ENCODE measurements around a stretch of chr16.

DNA sequence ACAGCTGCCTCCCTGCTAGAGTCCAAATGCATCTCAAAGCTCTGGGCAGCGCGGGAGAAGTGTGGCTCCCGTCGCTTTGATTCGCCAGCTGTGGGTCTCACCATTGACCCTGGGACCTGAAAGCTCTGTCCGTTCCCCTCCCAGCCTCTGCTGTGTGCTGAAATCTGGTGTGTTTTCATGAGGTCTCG is 13.2 kb downstream of the CRISPLD2 start:
- PRO-cap, result no peak

DNA sequence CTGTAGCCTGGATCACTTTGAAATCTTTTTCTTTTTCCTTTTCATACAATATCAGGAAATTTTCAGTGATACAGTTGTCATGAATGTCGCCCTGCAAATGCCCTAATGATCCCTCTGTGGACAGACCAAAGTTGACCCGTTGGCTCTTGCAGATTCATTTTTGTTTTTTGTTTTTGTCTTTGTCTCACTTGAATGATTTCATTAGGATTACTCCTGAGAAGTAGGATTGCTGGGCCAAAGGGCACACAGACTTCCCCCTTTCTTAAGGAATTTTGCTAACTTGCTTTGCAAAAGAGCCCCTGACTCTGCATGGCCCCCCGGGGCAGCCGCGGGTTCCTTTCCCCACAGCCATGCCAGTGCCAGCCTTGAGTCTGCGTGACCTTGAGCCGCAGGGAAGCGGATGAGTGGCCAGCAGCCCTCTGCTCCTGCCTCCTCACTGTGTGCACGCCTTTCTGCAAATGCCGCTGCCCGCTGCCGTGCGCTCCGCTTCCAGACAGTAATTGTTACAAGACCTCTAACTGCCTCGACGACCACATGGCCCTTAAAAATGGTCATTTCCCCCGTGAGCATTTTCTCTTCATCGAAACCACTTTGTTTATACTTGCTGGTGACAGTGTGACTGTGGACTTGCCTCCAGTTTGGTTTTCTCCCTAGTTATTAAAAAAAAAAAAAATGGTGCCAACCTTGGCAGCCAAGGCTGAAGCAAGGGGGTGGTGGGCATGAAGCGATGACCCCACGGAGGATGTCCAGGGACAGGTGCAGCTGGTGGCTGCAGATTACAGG is 28.2 kb downstream of the CRISPLD2 start:
- PRO-cap, result no peak

- PRO-cap, result no peak
These were observed 43.6 kb downstream of the CRISPLD2 start for GRCh38 chr16:84863393-84863865.

DNA sequence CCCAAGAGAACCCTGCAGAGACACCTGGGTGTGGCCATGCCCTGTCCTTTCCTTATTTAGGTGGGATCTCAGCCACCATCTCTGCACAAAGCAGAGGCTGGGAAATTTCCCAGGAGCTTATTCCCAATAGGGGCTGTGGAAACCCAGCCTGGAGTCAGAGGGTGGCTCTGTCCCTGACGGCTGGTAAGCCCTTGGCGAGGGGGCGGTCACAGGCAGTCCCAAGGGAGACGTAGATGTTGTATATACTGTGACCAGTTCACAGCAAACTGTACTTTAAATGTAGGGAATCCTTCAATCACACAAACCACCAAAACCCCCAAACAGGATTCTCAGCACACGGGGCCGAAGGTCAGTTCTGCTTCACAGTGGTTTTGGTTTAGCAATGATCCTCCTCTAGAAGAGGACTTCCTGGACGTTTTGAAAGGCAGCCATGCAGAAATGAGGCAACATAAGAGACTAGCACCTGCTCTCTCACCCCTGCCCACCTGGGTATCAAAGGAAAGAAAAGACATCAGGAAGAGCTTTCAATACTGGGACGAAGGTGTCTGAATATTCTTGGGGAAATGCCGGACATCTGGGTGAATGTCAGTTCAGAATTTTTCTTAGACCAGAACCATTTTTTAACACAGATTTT is 74.0 kb downstream of the CRISPLD2 start:
- PRO-cap, result no peak

DNA sequence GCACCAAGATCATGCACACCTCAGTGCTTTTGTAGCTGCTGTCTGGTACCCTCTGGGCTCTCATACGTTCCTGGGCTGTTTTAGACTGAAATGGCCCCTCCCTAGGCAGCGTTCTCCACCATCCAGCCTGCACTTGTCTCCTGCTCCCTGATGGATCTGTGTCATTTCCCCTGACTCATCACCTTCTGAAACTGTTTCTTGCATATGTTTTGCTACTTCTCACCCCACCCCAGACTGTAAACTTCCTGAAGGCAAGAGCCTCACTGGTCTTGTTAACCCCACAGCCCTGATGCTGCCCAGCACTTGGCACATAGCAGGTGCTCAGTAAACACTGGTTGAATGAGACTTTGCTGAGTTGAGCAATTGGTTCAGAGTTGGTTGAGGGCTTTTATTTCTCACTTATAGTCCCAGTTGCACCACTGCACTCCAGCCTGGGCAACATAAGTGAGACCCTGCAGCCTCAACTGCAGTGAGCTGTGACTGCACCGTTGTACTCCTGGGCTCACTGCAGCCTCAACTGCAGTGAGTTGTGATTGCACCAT is 78.7 kb downstream of the CRISPLD2 start:
- PRO-cap, result no peak

- PRO-cap, result no peak
These were observed 86.7 kb downstream of the ZDHHC7 start for GRCh38 chr16:84924405-84925203.

- PRO-cap, result no peak
These were observed 19.5 kb downstream of the CIBAR2 start for GRCh38 chr16:85092543-85093306.

GRCh38 chr16:85305923-85306744 is 193.9 kb upstream of the CIBAR2 start:
- PRO-cap, result bidirectional peak, plus-strand start at chr16:85306451, minus-strand start at chr16:85306255

- PRO-cap, result no peak
These were observed 199.5 kb upstream of the CIBAR2 start for GRCh38 chr16:85311849-85312048.

DNA sequence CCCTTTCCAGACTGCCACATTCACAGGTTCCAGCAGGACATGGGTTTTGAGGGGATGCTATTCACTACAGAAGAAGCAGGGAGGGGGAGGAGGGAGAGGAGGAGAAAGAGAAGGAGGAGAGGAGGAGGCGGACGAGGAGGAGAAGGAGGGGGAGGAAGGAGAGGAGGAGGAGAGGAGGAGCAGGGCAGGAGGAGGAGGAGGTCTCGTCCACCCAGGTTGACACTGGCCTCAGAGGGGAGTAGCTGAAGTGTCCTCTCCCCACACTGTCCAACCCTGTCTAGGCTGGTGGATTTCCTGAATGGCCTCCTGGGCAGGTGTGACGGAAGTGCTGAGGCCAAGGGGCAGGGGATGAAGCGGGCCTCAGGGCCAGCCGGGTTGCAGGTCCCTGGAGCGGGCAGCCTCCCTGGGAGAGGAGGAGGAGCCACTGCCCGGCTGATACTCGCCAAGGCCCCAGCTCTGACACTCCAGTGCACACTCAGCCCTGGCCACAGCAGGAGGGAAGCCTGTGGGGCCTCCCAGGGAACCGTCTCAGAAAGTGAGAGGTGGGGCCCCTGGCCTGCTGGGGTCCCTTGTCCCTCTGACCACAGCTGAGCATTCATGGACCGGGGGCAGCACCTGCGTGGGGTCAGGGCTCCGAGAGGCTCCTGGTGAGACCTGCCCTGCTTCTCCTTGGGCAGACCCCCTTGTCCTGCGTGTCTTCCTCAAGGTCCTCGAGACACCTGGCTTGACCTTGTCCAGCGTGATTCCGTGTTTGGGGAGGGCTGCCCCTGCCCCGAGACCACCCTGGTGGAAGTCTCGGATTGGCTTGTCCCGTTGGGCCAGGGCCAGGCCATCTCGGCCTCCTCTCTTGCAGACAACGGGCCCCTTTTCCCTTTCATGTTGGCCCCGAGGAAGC is 200.6 kb upstream of the CIBAR2 start:
- PRO-cap, result no peak

DNA sequence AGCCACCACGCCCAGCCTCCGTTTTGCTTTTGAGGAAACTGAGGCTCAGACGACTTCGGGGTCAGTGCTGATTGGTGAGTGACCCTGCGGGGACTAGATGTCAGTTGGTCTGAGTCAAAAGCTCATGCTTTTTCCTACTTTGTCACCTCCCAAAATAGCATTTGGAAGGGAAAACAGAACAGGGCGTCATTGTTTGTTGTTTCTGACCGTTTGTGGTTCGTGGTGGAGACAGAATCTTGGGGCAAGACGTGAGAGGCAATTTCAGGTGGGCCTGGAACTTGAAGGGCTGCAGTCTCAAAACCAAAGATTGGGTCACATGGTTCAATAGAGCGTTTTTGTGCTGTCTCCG is 210.6 kb upstream of the CIBAR2 start:
- PRO-cap, result no peak

DNA sequence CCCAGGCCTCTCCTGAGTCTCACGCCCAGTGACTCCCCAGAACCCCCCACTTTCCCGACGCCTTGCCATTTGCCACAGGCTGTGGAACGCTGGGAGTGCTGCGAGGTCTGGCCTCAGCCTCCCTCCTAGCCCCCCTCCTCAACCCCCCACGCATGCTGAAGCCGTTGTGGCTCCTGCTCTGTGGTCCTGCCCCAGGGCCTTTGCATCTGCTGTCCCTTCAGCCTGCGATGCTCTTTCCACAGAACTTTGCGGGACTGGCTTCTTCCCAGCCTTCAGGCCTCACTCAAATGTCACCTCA is 225.9 kb upstream of the GSE1 start:
- PRO-cap, result no peak

DNA sequence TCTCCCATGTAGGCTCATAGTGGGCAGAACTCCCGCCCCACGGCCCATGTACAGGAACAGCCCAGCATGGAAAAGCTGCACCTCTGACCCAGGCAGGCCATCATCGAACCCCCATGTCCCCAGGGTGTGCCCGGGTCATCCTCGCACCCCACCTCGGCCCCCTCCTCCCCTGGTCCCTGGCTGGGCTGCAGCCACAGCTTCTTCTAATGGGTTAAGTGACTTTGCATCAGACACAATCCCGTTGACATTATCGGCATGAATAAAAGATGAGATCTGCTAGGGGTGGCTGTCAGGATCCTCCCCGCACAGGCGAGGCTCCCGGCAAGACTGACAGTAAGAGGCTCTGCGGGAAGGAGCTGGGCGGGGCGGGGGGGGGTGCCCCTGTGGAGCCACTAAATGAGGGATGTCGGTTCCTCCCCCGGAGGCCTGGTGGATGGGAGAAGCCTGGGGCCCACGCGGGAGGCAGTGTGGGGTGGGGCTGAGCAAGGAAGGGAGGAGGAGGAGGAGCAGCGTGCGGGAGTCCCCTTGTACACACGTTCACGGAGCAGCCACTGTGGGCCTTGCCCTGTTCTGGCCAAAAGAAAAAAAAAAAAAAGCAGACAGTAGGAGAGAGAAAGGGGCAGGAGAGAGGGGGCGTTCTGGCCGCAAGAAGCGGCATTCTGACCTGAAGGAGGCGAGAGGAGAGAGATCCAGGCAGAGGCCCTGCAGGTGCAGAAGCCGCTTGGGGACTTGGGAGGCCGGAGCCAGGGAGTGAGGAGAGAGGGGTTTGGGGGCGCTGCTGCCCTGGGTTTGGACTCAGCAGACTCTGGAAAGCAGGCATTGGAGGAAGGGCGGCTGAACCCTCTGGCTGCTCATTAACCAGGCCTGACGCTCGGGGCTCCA is 190.9 kb upstream of the GSE1 start:
- PRO-cap, result bidirectional peak, plus-strand start outside the sequence, minus-strand start at position 807 of the sequence

GRCh38 chr16:85458705-85459303 is 154.3 kb upstream of the GSE1 start:
- PRO-cap, result no peak

GRCh38 chr16:85465845-85466389 is 147.2 kb upstream of the GSE1 start:
- PRO-cap, result no peak

- PRO-cap, result no peak
These were observed 139.1 kb upstream of the GSE1 start for GRCh38 chr16:85473944-85474481.

DNA sequence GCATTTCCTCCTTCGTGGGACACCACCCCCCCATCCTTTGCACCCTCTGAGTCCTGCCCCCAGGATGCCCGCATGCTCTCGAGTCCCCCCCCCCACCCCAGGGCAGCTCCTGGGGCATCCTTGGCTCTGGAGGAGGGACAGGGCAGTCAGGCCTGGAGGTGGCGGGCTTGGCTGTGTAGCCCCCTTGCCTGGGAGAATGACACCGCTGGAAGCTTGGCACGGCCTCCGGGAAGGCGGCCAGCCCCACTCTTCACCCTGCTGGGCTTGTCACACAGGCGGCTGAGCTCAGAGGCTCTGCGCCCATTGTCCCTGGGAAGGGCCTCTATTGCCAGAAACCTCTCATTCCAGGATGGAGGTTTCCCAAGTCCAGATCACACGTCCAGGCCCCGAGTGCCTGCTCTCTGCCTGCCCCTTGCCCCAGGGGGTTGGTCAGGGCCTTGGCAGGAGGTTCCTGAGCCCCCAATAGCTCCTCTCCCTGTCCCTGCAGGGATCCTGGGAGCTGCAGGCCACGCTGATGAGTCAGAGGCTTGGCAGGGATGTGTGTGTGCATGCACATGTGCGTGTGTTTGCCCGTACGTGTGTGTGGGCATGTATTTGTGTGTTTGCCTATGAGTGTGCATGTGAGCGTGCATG is 98.7 kb upstream of the GSE1 start:
- PRO-cap, result no peak

DNA sequence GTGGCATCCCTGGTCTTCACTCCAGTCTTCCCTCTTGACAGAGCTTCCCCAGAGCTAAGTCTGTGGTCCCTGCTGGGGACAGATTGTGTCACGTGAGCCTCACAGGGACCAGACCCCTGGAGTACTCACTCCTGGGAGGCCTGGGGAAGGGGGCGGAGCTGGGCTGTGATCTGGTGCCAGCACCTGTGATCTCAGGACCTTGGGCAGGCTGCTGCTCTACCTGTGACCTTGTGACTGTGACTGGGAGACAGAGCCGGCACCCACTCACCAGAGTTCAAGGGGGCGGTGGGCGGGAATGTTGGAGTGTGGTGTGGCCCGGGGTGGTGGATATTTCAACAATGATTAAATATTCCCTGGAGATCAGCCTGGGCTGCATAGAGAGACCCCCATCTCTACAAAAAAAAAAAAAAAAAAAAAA is 97.1 kb upstream of the GSE1 start:
- PRO-cap, result bidirectional peak, plus-strand start at position 233 of the sequence, minus-strand start at position 238 of the sequence

GRCh38 chr16:85552857-85553262 is 60.3 kb upstream of the GSE1 start:
- PRO-cap, result no peak

DNA sequence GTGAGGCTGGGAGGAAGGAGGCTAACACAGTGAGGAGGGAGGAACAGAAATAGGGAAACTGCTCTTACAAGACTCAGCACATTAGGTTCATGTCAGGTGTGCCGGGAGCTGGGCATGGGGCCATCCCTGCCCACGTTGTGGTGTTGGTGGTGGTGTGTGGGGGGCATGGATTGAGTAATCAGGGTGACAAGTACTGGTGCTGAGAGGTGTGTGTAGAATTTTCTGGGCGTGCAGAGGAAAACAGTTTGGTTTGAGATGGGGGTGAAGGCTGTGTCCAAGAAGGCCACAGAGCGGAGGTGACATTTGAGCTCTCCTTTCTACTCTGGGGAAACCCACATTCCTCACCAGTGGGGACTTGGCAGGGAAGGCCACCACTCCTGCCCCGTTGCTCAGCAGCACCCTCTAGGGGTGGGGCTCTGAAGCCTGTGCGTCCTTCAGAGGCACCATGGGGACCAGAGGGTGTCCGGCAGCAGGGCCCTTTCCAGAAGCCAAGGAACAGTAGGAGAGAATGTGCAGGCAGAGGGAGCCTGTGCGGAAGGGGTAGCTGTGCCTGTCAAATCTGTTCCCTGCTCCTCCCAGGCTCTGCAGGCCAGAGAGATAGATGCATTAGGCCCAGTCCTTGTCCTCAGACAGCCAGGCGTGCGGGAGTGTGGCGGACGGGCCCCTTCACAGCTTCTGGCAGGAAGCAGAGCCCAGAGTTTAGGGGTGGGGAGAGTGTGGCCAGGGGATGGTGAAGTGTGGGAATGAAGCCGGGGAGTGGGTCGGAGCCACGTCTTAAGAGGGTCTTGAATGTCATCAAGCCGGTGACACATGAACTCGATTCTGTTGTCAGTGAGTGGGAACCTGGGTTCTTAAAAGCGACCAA is 48.6 kb upstream of the GSE1 start:
- PRO-cap, result no peak